Penis (tissue), 1 donor: ENCODE measurements around the genes ENTR1 and DIPK1B.

DNA sequence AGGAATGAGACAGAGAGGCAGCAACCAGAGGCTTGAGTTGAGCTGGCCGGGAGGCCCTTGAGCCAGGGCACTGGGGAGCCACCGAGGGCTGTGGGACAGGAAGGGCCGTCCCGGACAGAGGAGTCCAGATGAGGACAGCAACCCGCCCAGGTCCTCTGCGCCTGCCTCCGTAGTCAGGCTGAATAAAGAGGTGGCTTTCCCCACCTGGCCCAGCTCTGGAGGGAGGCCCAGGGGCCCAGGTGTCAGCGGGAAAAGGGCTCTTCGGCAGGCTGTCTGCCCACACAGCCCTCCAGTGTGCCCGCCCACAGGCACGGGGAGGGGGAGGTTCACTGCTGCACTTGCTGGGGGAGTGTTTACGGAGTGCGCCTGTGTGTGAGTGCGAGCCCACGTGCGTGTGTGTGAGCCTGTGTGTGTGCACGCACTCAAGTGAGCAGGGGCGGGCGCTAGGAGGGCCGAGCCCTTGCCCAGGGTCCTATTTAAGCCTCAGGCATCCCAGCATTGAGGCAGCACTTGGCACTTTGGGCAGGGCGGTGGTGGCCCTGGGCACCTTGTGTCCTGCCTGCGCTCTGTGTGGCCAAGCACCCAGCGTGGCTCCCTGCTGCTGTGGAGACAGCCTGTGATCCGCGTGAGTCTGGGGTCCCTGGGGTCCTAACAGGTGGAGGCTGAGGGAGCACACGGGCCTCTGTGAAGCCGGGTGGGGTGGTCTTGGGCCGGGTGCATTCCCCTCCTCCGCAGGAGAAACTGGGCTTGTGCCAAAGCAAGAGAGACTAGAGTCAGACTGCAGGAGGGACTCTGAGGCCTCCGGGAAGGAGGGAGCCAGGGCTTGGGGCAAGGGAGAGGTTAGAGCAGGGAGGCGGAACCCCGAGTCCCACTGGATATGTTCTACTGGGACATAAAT lies 10.8 kb downstream of the DNLZ start:
- PRO-cap, result no peak

- PRO-cap, result no peak
Measured at GRCh38 chr9:136353623-136354084, 9.9 kb downstream of the DNLZ start.

- PRO-cap, result bidirectional peak, plus-strand start at chr9:136410658, minus-strand start at chr9:136410614
Measured at GRCh38 chr9:136410136-136410874, at the start of gene ENTR1. Gene ENTR1 (minus strand): TSS chr9:136410614.

DNA sequence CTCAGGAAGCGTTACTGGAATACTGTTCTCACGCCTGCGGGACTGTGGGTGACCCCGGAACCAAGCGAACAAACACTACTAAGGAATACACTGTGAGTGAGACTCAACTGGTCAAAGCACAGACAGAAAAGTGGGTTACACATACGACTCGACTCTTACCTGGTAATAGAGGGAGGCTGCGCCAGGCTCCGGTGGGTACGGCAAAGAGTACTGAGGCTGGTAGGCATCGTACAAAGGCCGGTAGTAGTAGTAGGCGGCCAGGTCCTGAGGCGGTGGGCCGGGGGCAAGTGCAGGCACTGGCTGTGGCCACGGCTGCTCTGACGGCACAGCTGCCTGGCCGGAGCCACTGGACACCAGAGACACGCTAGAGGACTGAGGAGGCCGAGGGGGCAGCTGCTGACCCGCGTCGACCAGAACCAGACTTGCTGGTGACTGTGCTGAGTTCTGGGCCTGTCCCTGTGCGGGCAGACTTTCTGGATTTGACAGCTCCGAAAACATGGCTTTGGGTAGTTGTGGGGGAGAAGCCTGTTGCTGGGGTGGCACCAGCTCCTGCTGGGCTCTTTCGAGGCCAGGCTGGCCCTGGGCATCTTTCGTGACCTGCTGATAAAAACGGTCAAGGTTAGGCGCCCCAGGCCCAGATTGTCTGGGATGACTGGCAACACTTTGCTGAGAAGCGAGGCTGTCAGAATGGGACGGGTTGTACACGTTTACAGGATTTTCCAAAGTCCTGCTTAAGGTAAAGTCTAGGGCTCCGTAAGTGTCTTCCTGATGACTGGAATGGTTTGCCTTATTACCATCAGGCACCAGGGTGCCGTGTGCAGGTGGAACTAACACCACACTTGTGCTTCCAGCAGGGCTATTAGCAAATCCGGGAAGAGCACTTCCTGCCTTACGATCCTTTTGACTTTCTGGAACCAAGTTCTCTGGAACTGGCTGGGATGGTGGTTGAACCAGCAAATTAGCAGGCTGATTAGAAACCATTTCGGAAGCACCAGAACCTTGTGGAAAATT lies 8.6 kb downstream of the SEC16A start:
- PRO-cap, result no peak

- PRO-cap, result no peak
Measured at GRCh38 chr9:136485543-136486112, 2.8 kb upstream of the SEC16A start.

- PRO-cap, result no peak
Measured at GRCh38 chr9:136505347-136505860, 22.6 kb upstream of the SEC16A start.

- PRO-cap, result no peak
Measured at GRCh38 chr9:136531066-136532231, 14.4 kb downstream of the NOTCH1 start.

- PRO-cap, result unidirectional peak, plus-strand start at chr9:136567206
Measured at GRCh38 chr9:136566858-136567336, 21.0 kb upstream of the NOTCH1 start.

DNA sequence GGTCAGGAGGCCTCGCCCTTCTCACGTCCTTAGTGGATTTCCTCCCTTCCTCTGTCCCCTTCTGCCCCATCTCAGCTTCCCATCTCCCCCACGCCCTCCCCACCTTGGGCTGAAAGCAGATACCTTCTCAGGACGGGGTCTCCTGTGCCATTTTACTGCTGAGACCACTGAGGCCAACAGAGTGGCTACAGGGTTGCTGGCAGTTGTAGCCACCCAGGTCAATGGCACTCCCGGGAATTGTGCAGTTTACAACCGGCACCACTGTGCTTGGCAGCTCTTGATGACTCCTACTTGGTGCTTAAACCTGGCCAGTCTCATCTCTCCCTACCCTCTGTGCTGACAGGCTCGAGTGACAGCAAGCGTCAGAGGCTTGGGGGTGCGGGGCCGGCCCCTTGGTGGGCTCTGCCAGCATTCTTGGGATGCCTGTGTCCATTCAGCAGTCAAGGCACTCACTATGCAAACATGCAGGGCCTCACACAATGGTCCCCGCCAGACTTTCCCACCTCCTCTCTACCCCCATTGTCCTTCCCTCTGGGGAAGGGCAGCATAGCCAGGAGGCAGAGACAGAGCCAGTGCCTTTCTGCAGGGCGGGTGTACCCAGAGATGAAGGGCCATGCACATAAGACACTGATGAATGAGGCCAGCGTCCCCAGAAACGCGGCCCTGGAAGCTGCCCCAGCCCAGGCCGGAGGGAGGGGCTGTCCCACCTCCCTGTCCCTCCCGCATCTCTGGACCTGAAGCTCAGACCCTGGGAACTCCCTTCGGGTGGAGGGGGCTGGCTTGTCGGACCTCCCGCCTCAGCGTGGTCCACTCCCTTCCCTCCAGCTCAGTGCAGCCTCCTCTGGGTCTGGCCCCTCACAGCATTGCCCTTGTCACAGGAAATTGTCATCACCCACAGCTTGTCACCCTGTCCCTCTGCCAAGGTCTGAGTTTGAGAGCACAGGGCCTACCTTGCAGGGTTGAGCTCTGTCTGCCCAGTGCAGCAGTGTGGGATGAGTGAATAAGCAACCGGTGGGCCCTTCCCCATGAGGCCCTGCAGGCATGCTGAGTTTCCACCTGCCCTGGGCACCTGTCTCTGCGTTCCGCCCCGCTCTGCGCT lies 26.3 kb upstream of the NOTCH1 start:
- PRO-cap, result no peak

GRCh38 chr9:136586982-136587651 lies 41.3 kb upstream of the NOTCH1 start:
- PRO-cap, result no peak

- PRO-cap, result no peak
Measured at GRCh38 chr9:136588092-136588605, 42.3 kb upstream of the NOTCH1 start.

DNA sequence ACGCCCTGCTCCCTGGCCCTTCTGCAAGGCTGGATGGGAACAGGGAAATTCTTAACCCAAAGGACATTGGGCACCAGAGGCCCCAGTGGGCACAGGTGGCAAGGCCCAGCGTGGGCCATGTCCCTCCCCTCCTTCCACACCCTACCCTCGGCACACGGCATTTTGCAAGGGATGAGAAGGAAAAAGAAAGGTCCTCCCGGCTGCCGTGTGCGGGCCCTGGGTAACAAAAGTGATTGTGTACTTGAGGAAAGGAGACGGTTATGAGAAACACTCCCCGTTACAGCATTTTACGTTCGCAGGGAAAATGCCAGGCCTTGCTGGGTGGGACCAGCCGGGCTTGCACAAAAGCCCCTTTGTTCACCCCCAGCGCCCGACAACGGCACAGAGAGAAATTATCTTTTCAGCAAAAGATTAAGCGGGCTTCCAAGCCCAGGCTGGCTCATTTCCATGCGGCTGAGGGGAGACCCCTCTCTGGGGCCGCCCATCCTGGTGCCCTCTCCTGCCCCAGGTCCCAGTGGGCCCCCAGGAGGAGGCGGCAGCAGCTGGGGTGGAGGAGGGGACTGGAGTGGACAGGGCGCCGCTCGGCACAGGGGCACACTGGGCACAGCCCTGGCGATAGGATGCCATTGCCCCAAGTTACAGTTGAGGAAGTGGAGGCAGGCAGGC lies 50.7 kb upstream of the NOTCH1 start:
- PRO-cap, result no peak

DNA sequence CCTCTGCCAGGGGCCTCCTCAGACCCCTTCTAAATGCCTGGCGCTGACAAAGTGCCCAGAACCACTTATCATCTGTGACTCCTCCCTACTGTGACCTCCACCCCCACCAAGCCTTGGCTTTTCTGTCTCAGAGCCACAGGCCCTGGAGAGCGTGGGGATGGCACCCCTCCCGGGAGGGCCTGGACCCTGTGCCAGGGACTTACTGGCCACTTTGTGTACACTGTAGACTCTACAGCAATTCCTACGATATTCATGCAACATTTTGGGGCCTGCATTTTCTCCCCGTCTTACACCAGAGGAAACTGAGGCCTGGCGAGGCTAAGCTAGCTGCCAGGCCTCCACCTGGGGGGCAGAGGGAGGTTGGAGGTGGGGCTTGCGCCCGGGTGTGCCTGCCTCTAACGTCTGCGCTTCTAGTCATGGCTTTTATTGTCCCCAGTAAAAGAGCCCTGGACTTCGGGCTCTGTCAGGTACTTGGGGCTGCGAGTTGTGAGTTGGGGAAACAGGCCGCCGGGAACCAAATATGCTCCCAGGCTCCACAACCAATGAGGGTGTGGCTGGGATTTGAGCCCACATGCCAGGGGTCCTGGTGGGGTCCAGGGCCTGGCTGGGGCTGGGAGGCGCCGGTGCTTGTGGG lies 57.2 kb upstream of the NOTCH1 start:
- PRO-cap, result no peak

DNA sequence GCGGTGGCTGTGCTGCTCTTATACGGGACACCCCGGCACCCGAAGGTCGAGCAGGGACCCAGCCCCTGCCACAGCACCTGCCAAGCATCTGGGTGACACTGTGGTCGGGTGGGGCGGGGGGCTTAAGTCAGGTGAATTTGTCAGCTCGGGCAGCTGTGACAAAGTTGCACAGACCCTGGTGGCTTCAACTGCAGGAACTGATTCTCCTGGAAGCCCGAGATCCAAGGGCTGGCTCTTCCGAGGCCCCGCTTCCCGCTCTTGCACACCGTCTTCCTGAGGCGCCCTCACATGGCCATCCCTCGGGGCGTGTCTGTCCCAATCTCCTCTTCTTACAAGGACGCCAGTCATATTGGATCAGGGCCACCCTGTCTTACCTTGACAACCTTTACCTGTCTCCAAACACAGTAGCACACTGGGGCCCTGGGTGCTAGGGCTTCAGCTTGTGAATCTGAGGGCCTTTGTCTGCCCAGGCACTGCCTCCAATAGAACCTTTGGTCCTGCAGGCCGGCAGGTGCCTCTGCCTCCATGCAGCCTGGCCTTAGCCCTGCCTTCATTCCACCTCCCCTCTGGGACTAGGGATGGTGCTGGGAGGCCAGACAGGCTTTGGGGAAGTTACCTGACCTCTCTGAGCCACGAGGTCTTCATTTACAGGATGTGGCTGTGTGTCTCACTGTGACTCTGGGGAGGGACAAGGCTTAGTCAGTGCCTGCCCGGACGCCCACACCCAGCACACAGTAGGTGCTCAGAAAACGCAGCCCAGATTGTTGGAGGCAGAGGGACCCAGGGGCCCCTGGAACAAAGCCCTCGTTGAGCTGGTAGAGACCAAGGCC lies 47.3 kb upstream of the EGFL7 start:
- PRO-cap, result no peak

- PRO-cap, result no peak
Measured at GRCh38 chr9:136648748-136649284, 13.9 kb upstream of the EGFL7 start.

DNA sequence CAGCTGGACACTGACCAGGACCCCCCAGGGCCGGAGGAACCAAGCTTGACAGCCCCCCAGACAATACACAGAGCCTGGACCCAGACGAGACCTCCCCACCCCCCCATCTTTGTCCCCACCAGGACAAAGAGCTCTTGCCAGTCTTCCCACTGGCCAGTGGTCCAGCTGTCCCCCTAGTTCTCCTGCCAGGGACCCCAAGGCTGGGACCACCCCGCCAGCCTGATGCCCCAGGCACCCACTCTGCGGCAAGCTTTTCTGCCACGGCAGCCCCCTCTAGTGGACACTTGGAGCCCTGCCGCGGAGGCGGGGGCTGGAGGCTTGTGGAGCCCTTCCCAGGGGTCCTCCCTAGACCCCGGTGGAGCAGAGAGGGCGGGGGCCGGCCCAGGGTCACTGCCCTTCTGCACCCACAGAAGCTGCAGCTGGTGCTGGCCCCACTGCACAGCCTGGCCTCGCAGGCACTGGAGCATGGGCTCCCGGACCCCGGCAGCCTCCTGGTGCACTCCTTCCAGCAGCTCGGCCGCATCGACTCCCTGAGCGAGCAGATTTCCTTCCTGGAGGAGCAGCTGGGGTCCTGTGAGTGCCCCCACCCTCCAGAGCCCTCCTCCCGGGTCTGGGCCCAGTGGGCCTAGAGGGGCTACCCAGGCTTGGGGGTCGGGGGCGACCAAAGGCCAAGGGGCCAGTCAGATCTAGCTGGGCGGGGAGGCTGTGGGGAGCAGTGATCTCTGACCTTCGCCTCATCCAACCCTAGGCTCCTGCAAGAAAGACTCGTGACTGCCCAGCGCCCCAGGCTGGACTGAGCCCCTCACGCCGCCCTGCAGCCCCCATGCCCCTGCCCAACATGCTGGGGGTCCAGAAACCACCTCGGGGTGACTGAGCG lies 9.0 kb downstream of the EGFL7 start:
- PRO-cap, result no peak

DNA sequence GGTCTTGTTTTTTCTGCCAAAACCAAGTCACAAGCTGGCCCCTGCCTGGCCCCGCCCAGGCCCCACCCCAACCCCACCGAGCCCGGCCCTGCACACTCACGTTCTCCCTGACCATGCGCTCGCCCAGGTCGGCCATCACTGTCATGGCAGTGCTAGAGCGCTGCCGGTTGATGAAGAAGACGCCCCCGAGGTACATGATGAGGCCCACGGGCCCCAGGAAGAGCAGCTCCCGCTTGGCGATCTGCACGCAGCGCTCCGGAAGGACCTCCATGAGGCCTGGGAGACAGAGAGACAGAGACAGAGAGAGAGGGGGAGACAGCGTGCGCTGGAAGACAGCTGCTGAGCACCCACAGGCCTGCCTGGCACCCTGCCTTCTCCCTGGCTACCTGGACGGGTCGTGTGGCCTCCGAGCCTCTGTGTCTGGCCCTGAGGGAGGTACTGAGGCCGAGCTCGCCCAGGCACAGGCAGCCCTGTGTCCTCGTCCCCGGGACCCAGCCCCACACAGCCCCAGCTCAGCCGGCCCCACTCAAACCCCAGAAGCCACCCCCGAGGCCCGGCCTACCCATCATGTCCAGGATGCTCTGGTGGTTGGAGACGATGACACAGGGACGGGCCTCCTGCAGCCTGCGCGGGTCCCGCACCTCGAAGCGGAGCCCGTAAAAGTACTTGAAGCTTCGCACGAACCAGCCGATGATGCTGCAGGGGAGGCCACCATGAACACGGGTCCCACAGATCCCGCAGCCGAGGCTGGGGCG lies 10.2 kb downstream of the AGPAT2 start:
- PRO-cap, result unidirectional peak, plus-strand start at position 303 of the sequence

GRCh38 chr9:136692692-136693456 lies 5.6 kb upstream of the AGPAT2 start:
- PRO-cap, result no peak

DNA sequence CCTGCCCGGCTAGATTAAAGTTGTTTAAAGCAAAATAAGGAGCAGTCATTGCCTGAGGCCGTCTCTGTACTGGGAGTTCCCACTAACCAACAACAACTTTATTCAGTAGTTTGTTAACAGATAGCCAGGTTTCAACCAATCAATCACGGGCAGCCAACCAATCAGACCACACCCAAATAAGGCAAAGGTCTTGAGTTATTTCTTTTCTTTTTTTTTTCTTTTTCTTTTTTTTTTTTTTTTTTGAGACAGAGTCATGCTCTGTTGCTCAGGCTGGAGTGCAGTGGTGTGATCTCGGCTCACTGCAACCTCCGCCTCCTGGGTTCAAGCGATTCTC lies 7.6 kb upstream of the DIPK1B start:
- PRO-cap, result no peak

- PRO-cap, result unidirectional peak, plus-strand start at chr9:136712544; unidirectional peak, plus-strand start at chr9:136712609
Measured at GRCh38 chr9:136711639-136712705, at the start of gene DIPK1B. Gene DIPK1B (plus strand): TSS chr9:136712572.